Endodermal cell (in vitro differentiated cells): ENCODE measurements around the gene TUBB8.

DNA sequence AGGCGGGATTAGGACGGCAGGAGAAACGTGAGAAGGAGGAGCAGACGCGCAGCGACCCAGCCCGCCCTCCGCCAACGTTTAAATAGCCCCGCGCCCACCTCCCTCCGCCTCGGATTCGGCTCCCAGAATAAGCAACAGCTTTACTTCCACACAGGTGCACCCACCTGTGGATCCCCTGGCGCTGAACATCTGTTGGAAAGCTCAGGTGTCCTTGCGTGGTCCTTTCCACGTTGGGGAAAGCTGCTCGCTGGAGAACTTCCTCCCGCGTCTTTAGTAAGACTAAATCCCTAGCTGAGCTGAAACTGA lies at the start of gene TUBB8:
TUBB8 (minus strand) TSS at position 53 of the 306 bp plus-strand sequence.
- PRO-cap: no peak

DNA sequence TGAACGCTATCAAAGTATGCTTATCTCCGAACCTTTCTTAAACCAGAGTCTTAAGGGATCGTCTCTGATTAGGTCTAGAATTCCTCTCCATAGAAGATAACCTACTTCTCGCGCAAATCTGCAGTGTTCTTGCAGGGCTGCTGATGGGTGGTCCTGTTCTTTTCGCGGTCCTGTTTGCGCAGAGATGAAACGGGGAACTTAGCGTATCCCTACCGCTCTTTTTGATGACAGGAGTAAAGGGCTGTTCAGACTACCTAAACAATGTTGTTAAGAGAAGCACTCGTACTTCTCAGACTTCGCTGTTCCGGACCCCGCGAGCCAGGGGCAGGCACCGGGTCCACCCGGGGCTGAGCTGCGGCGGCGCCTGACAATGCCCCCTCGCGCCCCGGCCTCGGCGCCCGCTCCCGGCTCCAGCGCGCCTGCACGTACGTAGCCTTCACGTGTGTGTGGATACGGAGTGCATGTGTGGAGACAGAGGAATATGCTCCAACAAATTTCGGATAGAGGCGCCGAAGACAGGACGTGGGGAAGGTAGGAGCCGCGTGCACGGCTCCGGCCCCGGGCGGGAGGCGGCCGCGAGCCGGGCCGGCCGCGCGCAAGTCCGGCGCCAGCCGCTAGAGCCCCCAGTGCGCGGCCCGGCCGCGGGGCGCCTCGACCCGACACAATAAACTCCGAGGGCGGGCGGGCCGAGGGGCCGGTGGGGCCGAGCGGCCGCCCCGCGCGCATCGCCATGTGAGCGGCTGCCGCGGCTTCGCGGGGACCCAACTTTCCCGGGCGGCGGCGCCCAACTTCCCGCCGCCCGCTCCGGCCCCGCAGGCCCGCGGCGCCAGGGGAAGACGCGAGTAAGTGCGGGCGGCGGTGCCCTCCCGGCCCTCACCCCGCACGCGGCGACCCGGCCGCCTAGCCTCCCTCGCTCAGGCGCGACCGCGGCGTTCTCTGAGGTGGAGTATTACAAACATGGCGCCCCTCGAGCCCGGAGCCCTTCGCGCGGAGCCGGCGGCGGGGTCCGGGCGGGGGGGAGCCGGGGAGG lies 578 bp upstream of the ZMYND11 start:
- PRO-cap: bidirectional peak, plus-strand start at position 123 of the sequence, minus-strand start outside the sequence; unidirectional peak, plus-strand start at position 331 of the sequence; bidirectional peak, plus-strand start at position 492 of the sequence, minus-strand start at position 530 of the sequence; bidirectional peak, plus-strand start at position 667 of the sequence, minus-strand start at position 663 of the sequence; bidirectional peak, plus-strand start at position 949 of the sequence, minus-strand start at position 938 of the sequence

DNA sequence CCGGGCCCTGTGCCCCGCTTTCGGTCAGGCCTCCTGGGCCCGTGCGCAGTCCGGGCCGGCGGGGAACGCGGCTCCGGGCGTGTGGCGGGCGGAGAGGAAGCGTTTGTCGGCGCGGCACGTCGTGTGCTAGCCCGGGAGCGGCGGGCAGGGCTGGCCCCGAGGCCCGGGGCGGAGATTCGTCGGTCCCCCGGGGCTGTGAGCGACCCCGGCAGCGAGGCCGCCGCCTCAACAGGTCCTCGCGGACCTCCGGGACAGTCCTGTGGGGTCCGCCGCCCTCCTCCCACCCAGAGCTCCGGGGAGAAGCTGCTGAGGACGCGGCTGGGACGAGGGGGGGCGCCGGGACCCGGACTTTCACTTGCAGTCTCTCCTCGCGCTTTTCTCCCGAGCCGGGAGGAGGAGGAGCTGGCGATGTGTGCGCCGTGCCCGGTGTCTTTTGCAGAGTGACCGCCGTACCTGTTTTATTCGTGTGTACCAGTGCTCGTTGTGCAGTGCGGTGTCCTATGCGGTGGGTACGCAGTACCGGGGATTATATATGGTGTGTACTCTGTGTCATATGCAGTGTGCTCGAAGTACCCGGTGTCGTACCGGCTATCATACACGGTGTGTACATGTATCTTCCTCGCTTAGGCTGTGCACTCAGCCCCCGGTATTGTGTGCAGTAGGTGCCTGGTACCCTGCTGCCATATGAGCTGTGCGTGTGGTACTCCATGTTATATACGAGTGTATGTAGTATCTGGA lies 827 bp downstream of the ZMYND11 start:
- PRO-cap: bidirectional peak, plus-strand start at position 374 of the sequence, minus-strand start at position 442 of the sequence; unidirectional peak, minus-strand start at position 502 of the sequence

- PRO-cap: no peak
These were observed 20.5 kb downstream of the ZMYND11 start for GRCh38 chr10:155569-156425.

GRCh38 chr10:248154-248809 lies 113.0 kb downstream of the ZMYND11 start:
- PRO-cap: no peak

GRCh38 chr10:308052-309132 lies 173.1 kb downstream of the ZMYND11 start:
- PRO-cap: no peak

- PRO-cap: unidirectional peak, minus-strand start at chr10:416095; unidirectional peak, minus-strand start at chr10:416124
These were observed 273.6 kb downstream of the DIP2C start for GRCh38 chr10:415639-416409.

DNA sequence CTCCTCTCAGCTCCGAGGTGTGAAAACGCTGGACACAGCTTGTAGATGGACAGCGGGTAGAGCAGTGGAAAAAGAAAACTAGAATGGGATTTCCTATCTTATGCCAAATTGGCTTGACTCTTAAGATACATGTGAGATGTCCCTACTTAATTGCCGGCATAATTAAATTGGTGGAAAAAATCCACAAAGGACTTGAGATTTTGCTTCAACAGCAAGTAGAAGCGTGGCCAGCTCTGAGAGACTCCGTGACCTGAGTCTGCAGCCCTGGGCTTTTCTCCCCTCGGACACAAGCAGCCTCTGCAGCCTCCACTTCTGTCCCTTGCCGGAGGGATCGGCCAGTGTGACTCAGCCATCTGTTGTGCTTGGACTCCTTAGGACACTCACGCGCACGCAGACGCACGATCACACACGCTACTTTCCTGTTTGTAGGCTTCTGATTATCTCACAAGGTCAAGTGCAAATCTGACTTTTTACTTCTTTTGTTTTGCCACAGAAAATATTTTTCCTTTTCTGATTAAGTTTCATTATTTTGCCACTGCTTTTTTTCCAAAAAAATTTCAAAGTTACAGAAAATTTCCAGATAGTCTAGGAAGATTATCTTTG lies 268.8 kb downstream of the DIP2C start:
- PRO-cap: no peak

- PRO-cap: no peak
These were observed 142.5 kb downstream of the DIP2C start for GRCh38 chr10:546969-547436.

GRCh38 chr10:803419-803702 lies 113.9 kb upstream of the DIP2C start:
- PRO-cap: no peak

DNA sequence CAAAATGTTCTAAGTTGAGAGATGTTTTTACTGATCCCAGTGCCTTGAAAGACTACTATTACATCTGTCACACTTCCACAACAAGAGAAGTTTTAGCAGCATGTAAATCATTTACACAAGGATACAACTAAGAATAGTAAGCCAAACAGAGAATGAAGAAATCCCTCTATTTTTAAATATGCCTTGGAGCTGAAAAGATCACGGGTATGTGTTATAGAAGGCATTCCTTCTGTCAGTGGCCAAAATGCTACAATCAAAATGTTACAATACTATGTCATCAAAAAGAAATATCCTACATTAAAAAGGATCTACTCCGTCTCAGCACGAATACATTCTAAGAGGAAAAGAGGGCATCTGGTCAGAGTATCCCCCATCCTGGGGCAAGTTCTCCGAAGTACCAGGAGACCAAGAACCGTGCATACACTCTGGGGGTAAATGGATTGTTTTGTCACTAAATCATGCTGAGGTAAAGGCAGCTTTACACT lies 52.5 kb downstream of the LARP4B start:
- PRO-cap: no peak

DNA sequence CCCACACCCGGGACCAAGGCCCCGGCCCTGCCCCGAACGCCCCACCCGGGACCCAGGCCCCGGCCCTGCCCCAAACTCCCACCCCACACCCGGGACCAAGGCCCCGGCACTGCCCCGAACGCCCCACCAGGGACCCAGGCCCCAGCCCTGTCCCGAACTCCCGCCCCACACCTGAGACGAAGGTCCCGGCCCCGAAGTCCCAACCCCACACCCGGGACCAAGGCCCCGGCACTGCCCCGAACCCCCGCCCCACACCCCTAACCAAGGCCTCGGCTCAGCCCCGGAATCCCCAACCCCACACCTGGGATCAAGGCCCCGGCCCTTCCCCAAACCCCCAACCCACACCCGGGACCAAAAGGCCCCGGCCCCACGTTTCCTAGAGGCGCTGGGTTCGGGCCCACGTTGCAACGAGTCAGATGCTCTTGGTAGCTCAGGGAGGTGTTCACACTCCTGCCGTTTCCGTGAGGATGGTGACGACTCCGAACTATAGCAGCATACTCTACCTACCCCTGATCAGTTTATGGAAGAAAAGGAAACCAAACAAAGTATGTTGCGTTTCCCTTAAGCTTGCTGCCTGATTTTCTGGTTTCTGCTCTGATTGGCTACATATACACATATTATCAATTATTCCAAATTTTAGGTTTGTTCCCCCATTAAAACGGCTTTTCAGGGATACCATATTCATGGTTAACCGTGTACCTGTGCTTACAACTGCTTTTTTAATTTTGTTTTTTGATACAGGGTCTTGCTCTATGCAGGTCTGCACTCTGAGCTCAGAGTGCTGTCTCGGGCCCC lies 1.3 kb upstream of the LARP4B start:
- PRO-cap: no peak

GRCh38 chr10:1026609-1026887 lies 889 bp upstream of the IDI2 start:
- PRO-cap: no peak

DNA sequence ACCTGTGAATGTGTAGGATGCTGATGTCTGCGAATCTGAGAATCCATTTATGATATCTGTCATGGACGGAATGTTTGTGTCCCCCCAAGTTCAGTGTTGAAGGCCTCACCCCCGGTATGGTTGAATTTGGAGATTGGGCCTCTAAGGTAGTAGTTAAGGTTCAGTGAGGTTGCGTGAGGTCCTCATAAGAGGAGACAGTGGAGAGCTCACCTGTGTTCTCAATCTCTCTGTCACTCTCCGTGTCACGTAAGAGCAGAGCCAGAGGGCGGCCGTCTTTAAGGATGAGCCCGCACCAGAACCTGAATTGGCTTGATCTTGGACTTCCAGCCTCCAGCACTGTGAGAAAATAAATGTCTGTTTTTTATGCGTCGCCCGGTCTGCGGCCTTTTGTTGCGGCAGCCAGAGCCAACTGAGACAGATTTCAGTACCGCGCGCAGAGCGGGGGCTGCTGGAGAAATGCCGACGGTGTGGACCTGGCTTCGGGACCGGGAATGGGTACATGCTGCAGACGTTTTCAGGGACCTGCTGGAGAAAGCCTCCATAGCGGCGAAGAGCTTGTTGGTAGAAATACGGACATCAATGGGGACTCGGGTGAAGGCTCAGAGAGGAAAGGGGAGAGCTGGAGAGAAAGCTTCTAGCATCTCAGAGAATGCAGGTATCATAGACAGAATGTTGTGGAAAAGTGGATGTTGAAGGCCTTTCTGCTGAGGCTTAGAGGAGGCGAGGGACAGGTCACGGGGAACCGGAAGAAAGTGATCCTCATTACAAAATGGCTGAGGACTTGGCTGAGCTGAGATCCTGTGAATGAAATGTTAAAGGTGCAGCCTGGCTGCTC lies 40.3 kb downstream of the WDR37 start:
- PRO-cap: no peak

- PRO-cap: no peak
These were observed 40.8 kb downstream of the WDR37 start for GRCh38 chr10:1097098-1097304.

- PRO-cap: no peak
These were observed 337.1 kb downstream of the ADARB2 start for GRCh38 chr10:1400134-1400689.

GRCh38 chr10:1560433-1561038 lies 176.8 kb downstream of the ADARB2 start:
- PRO-cap: no peak

- PRO-cap: no peak
These were observed 81.0 kb upstream of the PFKP start for GRCh38 chr10:2986289-2986788.

- PRO-cap: unidirectional peak, plus-strand start at chr10:3054673
These were observed 13.0 kb upstream of the PFKP start for GRCh38 chr10:3054349-3054836.

DNA sequence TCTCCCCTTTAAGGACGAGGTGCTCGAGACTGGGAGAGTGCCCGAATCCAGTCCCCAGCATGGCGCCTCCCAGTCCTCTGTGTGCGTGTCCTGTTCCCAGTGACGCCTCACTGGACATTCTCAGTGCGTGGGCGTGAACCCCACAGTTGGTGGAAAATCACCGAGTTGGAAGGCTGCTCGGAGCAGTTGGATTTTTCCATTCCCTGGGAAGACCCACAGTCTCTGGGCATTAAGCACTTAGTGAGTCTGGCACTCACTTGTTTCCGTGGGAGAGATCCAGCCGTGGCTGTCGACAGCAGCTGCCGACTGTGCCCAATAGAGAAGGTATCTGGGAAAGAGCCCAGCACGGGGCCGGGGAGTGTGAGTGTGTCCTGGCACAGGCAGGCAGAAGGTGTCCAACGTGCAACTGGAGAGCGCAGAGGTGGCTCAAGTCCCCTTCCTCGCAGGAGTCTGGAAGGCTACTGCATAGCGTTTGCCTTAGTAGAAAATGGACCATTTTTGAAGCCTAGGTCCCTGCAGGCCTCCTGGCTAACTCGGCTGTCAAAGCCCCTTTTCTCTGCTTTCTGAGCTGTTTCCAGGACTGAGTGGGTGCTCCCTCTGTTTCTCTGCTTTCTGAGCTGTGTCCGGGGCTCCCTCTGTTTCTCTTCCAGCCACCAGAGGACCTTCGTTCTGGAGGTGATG lies 37.3 kb downstream of the PFKP start:
- PRO-cap: no peak